Measurements from ENCODE around the genes CD4 and GPR162.

DNA sequence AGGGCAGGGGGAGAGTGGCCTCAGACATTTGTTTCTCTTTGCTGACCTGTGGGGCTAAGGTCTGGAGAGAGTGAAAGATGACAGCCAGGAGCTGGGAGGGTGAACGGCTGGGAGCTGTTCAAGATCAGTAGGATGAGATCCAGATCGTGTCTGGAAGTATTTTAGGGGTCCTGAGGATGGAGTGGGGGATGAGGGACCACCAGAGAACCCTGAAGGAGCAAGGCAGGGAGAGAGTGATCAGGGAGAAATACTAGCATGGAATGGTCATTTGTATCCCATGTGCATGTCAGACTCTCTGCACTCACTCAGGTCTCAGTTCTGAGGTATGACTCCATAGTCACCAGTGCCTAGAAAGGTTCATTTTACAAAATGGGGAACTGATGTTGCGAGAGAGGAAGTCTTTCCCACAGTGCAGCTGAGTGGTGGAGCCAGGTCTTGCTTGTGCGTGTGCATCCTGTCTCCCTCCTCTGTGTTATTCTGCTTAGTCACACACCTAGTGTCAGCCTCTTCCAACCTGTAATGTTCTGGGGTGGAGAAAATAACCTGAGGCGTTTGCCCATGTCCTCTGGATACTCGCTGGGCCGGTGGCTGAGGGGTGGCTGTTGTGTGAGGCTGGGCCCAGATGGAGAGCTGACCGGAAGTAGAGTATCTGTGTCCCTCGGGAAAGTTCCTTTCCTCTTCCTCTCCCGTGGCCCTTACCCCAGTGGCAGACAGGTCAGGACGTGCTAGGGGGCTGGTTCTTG lies 7.3 kb downstream of the MLF2 start:
- PRO-cap, 2 experiments = no peak in any of the 2 experiments

GRCh38 chr12:6766797-6767404 lies 738 bp downstream of the PTMS start:
- PRO-cap, 2 experiments = peak in 2 of 2 experiments; most common plus-strand start chr12:6767023 (in 1); most common minus-strand start chr12:6766910 (in 1)

DNA sequence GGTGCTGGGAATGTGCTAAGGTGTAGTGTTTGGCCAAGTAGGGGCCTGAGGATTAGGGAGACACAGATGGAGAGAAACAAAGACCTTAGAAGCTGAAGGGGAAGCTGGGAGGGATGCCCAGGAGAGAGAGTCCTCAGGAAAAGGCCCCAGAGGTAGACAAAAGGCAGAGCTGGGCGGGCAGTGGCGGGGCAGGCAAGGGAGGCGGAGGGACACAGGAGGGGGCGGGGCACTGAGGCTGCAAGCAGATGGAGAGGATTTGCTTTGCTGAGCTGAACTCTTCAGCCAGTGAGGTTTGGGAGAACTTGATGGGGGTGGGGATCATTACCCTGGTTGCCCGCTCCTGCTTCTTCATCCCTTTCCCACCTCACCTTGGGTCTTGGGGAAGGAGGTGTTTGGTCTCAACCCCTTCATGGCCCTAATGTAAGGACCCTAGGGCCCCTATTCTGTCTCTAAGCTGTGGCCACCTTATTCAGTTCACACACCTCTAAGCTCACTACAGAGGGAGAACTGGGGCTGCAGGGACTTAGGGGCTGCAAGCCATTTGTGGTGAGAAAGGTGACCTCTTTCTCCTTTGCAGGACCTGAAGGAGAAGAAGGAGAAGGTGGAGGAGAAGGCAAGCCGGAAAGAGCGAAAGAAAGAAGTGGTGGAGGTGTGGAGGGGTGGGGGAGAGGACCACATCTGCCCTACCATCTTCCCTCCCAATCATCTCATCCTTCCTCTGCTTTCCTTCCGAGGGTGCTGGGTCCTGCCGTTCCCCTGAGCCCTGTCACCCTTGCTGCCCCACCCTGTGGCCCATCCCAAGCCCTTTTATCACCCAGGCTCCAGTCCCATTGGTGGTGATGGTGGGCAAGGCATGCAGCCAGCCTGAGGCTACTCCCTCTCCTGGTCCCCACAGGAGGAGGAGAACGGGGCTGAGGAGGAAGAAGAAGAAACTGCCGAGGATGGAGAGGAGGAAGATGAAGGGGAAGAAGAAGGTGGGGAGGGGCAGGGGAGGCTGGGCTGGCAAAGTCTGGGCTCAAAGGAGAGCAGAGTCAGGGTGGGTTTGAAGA lies 3.0 kb upstream of the LAG3 start:
- PRO-cap, 2 experiments = no peak in any of the 2 experiments

DNA sequence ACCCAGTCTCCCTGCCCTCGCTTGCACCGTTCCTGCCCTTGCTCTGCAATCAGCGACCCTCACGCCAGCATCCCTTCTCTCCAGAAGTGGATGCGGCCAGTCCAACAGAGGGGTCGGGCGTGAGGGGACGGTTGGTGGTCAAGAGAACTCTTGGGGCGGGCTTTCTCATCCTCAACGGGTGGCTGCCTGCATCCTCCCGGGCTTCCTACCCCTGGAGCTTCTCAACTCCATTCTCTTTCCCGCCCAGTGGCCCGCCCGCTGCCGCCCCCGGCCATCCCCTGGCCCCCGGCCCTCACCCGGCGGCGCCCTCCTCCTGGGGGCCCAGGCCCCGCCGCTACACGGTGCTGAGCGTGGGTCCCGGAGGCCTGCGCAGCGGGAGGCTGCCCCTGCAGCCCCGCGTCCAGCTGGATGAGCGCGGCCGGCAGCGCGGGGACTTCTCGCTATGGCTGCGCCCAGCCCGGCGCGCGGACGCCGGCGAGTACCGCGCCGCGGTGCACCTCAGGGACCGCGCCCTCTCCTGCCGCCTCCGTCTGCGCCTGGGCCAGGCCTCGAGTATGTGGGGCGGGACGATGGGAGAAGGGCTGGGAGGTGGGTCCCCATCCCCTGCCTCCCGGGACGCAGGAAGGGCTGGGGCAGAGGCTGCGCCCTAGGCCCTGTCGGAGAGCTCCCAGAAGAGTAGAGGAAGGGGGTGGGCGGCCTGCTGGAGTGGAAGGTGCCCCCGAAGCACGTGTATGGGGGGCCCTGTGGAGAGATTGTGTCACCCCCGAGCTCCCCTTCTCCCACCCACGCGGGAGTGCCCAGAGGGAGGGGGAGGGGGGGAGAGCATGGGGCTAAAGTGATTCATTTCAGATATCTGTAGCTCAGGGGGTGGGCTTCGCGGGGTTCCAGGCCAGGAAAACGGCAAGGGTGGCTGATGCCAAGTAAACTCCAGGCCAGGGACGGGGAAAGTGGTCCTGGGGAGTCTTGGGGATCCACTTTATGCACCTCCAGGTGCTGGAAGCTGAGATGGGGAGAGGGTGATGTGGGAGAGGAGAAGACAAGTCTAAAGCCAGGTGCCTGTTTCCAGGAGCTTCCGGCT lies 1.5 kb downstream of the LAG3 start:
- PRO-cap, 2 experiments = no peak in any of the 2 experiments

DNA sequence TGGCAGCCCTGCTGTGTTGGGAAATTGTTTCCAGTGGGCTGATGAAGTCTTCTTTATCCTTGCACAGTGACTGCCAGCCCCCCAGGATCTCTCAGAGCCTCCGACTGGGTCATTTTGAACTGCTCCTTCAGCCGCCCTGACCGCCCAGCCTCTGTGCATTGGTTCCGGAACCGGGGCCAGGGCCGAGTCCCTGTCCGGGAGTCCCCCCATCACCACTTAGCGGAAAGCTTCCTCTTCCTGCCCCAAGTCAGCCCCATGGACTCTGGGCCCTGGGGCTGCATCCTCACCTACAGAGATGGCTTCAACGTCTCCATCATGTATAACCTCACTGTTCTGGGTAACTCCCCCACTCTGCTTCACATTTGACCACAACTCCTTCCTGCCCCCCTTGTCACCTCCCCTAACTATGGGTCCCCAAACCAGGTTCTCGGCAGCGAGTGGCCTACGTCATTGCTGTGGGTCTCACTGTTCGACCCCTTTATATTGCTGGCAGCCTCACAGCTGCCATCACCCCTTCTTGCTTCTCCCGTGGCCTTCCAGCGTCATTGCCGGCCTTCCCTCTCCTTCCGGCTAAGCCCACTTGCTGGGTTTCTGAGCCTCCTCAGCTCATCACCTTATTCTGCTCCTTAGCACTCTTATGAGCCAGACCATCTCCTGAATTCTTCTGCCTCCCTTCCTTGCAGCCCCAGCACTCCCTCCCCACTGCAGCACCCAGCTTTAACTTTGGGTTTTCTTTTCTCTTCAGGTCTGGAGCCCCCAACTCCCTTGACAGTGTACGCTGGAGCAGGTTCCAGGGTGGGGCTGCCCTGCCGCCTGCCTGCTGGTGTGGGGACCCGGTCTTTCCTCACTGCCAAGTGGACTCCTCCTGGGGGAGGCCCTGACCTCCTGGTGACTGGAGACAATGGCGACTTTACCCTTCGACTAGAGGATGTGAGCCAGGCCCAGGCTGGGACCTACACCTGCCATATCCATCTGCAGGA lies 2.5 kb downstream of the LAG3 start:
- PRO-cap, 2 experiments = no peak in any of the 2 experiments

DNA sequence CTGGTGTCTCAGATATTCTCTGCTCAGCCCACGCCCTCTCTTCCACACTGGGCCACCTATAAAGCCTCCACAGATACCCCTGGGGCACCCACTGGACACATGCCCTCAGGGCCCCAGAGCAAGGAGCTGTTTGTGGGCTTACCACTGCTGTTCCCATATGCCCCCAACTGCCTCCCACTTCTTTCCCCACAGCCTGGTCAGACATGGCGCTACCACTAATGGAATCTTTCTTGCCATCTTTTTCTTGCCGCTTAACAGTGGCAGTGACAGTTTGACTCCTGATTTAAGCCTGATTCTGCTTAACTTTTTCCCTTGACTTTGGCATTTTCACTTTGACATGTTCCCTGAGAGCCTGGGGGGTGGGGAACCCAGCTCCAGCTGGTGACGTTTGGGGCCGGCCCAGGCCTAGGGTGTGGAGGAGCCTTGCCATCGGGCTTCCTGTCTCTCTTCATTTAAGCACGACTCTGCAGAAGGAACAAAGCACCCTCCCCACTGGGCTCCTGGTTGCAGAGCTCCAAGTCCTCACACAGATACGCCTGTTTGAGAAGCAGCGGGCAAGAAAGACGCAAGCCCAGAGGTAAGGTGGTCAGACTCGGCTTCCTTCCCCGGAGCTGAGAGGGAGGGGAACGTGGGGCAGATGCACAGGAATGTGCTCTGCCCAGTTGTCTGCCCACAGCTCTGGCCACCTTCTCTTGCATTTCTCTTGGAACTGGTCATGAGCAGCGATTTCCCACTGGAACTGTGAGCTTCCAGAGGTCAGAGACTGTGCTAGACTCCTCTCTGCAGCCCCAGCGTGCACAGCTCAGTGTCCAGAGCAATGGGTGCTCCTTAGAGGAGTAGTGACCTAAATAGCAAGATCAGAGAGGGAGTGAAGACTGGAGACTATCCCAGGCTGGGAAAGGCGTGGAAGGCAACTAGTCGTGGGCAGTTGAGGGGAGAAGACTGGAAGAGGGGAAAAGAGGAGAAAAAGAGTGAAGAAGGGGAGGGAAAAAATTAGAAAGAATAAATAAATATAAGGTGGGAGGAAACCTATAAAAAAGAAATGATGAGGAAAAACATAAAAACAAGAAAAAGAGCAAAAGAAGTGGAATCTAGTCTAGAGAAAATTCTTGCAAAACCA lies at the start of gene CD4:
CD4 (plus strand) TSS at position 443 of the 1,120 bp plus-strand sequence.
- PRO-cap, 2 experiments = peak in 2 of 2 experiments; most common plus-strand start position 455 of the sequence (in 2)

GRCh38 chr12:6818107-6818653 lies 3.4 kb upstream of the GPR162 start:
- PRO-cap, 2 experiments = no peak in any of the 2 experiments

GRCh38 chr12:6821074-6821973 lies at the start of gene GPR162:
GPR162 (plus strand) TSS chr12:6821821.
- PRO-cap, 2 experiments = peak in 2 of 2 experiments; most common plus-strand start chr12:6821448 (in 1); most common minus-strand start chr12:6821420 (in 1)

DNA sequence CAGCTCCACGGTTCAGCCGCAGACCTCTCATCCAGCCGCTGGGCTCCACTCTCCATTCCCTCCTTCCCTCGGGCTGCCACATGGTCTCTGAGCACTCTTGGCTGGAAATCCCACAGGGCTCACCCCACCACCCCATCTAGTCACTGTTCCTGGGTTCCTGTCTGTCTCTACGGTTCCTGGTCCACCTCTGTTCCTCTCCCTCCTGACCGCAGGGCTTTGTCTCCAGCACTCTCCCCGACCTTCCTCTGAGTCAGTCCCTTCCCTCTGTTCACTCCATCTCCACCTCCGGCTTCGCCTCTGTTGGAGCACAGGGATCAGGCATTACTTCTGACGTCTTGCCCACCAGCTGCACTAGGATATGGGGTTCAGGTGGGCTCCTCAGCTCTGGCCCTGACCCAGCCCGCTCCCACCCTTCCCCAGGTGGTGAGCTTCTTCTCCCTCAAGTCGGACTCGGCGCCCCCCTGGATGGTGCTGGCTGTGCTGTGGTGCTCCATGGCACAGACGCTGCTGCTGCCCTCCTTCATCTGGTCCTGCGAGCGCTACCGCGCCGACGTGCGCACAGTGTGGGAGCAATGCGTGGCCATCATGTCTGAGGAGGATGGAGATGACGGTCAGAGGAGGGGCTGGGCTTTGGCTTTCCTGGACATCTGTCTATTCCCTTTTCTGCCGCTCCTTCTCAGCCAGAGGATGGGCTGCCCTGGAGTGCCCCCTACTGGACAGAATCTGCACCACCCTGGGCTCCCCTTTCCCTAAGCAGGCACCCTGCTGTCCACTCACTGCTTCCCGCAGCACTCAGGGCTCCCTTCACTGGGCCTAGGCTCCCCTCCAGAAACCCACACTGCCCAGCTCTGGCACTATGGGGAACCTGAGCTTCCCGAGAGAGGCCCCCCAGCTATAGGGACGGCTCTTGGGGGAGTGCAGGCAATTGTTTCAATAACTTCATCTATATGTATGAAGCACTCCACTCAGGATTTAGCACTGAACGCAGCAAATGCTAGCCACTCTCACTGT lies 2.8 kb upstream of the P3H3 start:
- PRO-cap, 2 experiments = no peak in any of the 2 experiments

- PRO-cap, 2 experiments = no peak in any of the 2 experiments
These were observed 12.7 kb upstream of the SPSB2 start for GRCh38 chr12:6885872-6886173.

GRCh38 chr12:6899715-6900508 lies 4.7 kb upstream of the LRRC23 start:
- PRO-cap, 2 experiments = peak in 2 of 2 experiments; most common plus-strand start chr12:6900231 (in 2); most common minus-strand start chr12:6900015 (in 2)

- PRO-cap, 2 experiments = no peak in any of the 2 experiments
These were observed 5.0 kb downstream of the PTPN6 start for GRCh38 chr12:6955874-6956799.

- PRO-cap, 2 experiments = peak in 2 of 2 experiments; most common plus-strand start chr12:6961430 (in 2); most common minus-strand start chr12:6961350 (in 1)
These were observed 9.2 kb downstream of the PHB2 start for GRCh38 chr12:6961056-6961796.

DNA sequence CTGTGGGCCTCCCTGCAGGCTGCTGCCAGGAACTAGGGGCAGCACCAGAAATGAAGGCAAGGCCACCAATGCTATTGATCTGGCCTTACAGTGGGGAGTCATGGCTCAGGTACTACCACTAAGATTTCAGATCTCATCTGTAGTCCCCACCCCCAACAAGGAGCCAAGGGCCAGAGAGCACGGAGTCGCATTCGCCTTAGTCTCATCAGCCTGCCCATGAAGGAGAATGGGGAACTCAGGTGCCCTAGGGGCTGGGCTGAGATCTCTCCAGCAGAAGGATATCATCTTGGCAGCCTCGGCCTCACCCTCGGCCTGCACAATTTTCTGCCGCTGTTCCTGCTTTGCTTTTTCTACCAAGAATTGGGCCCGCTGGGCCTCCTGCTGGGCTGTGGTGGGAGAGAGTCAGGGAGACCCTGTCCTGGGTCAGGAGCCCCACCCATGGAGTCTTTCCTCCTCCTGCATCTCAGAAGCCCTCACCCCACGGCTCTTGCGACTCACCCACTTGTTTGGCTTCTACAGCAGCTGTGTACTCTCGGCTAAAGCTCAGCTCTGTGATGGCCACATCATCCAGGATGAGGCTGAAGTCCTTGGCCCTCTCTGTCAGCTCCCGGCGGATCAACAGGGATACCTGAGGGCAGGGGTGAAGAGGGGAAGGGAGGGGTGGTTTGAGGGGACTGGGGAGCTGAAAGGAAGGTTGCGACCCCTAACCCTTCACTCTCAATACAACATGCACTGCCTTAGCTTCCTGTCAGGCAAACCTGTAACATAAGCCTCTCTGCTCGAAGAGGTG lies 2.9 kb downstream of the PHB2 start:
- PRO-cap, 2 experiments = no peak in any of the 2 experiments

GRCh38 chr12:6974735-6975362 lies 4.1 kb downstream of the EMG1 start:
- PRO-cap, 2 experiments = no peak in any of the 2 experiments

- PRO-cap, 2 experiments = no peak in any of the 2 experiments
These were observed 1.3 kb downstream of the LPCAT3 start for GRCh38 chr12:7016896-7017477.

- PRO-cap, 2 experiments = no peak in any of the 2 experiments
These were observed 19.8 kb upstream of the LPCAT3 start for GRCh38 chr12:7038001-7038646.

DNA sequence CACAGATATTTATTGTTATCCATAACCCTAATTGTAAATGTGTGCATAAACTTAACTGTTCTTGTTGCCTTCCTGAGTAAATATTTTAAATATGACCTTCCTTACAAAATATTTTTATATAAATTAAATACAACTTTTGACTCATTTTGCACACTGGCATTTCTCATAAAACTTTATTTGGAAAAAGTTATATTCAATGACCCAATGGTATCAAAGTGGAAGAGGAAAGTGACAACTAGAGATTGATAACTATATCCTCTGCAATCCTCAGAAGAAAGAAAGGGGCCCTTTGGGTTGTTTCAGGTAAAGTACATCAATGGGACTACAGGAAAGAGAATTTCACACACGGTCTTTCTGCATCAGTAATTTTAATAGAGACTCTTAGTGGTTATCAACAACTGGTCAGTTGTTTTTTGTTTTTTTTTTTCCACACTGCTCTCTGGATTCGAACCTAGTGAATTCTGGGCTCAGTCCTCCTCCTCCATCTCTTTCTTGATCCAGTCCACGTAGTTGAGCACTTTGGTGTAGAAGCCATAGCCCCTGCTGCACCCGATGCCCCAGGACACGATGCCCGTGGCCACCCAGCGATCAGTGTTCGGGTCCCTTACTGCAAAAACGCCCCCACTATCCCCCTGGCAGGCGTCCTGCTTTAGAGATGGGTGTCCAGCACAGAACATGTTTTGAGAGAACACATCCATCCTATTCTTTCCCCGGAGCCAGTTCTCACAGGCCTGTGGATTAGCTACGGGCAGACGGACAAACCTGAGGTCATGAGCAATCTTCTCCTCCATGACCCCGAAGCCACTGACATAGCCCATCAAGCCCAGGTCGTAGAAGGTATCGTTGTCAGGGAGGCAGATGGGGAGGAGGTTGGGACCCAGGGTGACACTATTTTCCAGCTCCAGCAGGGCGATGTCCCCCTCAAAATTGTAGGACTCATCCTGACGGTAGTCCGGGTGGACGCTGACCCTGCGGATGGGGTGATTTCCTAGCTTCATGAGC lies 11.9 kb downstream of the C1R start:
- PRO-cap, 2 experiments = no peak in any of the 2 experiments

DNA sequence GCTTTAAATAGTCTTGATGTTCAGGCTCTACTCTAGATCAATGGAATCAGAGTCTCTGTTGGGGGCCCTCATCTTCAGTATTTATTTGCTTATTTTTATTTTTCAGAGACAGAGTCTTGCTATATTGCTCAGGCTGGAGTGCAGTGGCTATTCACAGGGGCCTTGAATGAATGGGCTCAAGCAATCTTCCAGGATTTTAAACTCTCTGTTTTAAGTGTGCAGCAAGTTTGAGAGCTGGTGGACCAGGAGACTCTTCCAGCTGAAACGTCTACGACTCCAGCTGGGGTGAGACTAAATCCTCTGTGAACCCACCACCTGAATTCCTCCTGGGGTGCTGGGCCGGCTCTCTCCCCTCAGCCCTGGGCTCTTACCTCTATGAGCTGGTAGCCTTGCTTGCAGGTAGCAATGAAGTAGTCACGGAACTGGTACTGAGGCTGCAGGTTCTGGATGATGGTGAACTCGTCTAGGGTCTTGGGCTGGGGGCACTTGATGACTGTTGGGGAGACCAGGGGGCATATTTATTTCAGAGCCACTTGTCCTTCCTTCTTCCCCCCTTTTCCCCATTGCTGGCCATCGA lies 3.9 kb downstream of the C1R start:
- PRO-cap, 2 experiments = no peak in any of the 2 experiments

DNA sequence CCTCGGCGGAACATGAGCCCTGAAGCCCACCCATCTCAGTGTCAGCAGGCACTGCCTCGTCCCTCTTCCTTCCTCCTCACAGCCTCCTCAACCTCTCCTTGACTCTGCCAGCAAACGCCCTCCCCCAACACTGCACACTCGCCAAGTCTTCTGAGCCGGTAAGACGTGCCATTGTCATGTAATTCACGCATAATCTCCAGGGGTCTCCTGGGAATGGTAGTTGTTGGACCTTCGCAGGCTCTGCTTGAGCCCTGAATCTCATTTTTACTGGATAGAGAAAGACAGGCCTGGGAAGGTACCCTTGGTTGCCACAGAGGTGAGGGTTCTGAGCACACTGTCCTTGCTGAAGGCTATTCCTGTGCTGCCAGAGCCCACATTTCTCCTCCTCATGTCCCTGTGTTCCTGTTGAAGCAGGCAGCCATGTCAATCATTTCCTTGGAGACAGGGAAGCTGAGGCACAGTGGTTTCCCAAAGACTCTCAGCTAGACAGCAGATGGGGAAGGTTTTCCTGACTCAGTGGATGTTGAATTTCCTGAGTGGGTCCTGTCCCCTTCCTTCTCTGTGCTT lies 1.5 kb downstream of the C1R start:
- PRO-cap, 2 experiments = no peak in any of the 2 experiments

Data from Colon Carcinoma Metastatic in the Lung (tissue), 2 donors.